HT-29 (cell line): ENCODE measurements around a stretch of chr14.

- RAMPAGE, long total RNA = no peak
Measured at GRCh38 chr14:102683228-102683511, 90.7 kb downstream of the RCOR1 start.

GRCh38 chr14:102727448-102728016 lies 49.7 kb upstream of the TRAF3 start:
- RAMPAGE, long total RNA = no peak

DNA sequence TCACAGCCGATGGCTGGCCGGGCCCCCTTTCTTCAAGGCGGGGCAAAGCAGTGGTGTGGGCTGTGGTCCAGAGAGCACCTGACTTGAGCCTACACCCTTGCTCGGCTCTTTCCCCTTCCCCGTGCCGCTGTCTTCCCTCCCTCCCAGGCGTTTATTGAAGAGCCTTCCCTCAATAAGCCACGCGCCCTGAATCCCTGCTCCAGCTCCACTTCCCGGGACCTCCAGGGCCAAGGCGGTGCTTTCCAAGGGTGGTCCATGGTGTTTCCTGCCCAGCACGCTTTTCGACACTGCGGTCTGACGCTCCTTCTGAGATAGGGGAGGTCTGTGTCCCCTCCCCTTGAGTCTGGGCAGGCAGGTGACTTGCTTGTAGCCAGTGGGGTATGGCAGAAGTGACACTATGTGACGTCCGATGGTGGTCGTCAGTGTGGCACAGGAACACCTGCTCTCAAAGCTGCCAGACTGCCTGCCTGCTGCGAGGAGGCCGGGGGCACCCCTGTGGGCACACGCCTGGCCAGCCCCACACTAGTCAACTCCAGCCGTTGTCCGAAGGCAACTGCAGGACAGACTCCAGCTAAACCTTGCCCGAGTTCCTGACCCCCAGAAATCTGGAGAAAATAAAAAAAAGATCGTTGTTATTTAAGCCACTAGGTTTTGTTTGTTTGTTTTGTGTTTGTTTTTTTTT lies 16.1 kb upstream of the TRAF3 start:
- RAMPAGE, long total RNA = no peak

DNA sequence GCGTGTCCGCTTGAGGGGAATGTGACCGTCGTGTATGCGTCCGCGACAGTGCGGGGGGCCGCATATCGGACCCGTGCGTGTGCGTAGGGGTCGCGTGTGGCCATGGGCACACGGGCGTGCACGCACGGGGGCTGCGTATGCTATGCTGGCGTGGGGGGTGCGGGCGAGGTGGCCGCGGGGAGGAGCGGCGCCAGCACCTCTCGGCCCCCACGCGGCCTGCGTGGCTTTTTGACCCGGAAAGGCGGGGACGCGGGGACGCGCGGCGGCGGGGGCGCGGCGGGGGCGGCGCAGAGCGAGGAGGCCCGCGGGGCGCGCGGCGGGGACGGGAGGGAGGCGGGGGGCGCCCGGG lies 396 bp upstream of the TRAF3 start:
- RAMPAGE, long total RNA = no peak

GRCh38 chr14:102848898-102849573 lies 71.8 kb downstream of the TRAF3 start:
- RAMPAGE, long total RNA = no peak

DNA sequence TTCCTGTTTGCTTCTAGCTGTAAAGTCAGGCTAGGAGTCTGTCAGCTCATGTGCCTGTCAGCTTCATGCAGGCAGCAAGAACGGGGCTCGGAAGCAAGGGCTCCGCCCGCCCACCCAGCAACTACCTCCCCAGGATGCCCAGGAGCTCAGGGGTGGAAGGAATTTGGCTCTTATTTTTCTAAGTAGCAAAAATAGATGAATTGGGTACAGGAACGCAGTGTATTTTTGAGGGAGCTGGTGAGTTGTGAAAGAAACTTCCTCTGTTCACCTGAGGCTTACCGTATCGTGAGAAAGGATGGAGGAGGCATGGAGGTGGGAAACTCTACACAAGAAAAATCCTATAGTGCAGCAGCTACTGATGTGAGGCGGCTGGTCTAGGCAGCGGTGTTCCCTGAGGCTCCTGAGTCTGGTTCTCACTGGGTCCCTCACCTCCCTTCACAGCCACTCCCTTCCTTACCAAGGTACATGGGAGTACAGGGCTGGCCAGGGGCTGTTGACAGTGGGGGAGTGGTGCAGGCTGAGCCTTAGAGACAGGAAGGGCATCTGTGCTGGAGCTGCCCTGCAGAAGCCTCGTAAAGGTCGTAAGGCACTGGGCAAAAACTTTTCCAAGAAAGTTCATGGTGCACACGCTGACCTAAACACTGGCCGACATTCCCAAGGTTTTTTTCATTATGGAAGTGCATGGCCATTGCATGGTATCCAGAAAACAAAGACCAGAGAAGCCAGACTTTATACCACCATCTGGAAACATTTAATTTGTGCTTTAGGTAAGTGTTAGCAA lies 54.3 kb upstream of the AMN start:
- RAMPAGE, long total RNA = no peak

DNA sequence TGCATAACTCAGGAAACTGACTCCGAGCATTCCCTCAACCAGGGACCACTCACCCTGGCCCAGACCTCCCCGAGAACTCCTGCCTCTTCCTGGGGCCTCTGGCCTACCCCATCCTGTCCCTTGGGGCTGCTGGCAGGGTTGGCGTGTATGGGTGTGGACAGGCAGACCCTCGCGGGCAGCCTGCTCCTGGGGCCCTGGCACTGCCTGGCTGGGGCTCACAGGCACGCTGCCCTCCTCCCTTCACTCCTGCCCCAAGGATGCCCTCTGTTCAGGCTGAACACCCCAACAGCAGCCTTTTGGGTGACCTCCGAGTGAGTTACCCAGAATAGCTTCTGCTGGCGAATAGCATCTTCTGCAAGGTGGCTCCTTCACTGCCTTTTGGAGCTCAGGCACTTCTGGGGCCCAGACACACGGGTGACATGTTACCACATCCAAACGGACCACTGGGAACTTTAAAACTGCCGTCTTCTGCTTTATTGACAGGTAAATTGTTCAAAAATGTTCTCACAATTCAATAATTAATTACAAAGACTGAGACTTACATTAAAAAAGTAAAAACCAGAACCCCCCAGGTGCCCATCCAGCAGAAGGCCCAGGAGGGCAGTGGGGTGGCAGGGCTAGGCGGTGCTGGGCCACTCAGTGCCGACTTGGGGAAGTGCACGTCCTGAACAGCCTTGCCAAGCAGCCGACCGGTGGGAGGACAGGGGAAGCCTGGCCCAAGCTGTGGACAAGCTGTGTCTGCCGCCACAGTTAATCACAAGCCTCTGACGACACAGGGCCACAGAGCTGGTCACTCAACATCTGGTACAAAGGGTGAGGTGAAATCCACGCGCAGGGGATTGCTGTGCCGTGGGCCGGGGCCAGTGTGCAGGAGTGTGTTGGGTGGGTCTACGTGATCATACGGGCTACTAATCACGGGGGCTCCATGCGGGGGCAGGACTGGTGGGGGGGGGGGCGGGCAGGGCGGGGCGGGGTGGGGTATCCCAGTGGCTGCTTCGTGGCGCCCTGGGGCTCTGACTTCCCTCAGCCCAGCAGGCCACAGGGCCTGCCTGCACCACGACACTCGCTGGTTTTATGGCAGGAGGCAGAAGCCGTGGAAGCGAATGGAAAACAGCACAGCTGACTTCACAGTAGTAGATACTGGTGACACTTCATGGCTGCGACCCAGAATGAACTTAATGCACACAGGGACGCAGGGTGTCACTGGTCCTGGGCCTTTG lies 9.9 kb downstream of the AMN start:
- RAMPAGE, long total RNA = no peak

DNA sequence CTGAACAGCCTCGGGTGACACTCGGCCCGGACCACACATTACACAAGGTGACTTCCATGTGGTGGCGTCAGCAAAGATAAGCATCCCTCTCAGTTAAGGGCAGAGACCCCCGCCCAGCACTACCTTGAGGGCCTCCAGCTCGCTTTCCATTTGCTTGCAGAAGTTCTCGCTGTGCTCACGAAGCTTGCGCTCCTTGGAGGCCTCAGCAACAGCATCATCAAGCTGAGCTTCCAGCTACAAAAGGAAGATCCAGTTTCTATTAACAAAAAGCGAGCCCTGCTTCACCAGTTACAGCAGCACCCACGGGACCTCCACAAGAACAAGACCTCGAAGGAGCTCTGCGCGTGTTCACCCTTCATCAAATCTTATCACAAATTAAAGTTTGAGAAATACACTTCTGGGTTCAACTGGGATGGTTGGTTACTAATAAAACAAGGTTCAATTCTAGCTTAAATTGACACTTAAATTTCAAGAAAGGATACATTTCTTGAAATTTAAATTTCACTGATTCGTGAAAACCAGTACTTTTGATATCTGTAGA lies 47.6 kb downstream of the AMN start:
- RAMPAGE, long total RNA = no peak

GRCh38 chr14:103056208-103056890 lies 1.0 kb downstream of the CDC42BPB start:
- RAMPAGE, long total RNA = no peak

- RAMPAGE, long total RNA = no peak
Measured at GRCh38 chr14:103098147-103098472, 3.6 kb downstream of the EXOC3L4 start.

GRCh38 chr14:103130962-103131531 lies 7.8 kb downstream of the TNFAIP2 start:
- RAMPAGE, long total RNA = no peak

GRCh38 chr14:103135239-103135928 lies 12.1 kb downstream of the TNFAIP2 start:
- RAMPAGE, long total RNA = no peak

GRCh38 chr14:103315935-103316290 lies 18.1 kb upstream of the EIF5 start:
- RAMPAGE, long total RNA = no peak

DNA sequence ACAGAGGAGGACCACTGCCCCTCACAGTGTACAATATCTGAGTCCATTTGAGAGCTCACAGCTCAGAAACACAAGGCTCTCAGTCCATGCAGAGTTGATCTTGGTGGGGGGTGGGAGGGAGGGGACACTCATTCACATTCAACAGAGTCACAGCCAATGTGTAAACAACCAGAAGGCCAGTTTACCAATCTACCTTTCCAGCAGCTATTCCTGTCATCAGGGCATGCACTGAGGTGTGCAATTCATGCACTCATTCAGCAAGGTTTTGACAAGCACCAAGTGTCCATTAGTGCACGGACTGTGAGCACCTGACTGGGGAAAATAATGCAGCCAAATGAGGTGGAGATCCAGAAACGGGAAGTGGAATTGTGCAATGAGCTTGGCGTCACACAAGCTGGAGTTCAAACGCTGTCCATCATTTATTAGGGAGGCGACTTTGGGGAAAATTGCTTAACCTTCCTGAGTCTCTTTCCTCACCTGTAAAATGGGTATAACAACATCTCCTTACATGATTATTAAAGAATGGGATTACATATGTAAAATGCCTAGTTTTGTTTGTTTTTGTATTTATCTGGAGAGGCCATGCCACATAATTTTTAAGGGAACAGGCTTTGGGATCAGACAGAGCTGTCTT lies 4.2 kb upstream of the EIF5 start:
- RAMPAGE, long total RNA = no peak

GRCh38 chr14:103336921-103337551 lies 3.0 kb downstream of the EIF5 start:
- RAMPAGE, long total RNA = no peak

DNA sequence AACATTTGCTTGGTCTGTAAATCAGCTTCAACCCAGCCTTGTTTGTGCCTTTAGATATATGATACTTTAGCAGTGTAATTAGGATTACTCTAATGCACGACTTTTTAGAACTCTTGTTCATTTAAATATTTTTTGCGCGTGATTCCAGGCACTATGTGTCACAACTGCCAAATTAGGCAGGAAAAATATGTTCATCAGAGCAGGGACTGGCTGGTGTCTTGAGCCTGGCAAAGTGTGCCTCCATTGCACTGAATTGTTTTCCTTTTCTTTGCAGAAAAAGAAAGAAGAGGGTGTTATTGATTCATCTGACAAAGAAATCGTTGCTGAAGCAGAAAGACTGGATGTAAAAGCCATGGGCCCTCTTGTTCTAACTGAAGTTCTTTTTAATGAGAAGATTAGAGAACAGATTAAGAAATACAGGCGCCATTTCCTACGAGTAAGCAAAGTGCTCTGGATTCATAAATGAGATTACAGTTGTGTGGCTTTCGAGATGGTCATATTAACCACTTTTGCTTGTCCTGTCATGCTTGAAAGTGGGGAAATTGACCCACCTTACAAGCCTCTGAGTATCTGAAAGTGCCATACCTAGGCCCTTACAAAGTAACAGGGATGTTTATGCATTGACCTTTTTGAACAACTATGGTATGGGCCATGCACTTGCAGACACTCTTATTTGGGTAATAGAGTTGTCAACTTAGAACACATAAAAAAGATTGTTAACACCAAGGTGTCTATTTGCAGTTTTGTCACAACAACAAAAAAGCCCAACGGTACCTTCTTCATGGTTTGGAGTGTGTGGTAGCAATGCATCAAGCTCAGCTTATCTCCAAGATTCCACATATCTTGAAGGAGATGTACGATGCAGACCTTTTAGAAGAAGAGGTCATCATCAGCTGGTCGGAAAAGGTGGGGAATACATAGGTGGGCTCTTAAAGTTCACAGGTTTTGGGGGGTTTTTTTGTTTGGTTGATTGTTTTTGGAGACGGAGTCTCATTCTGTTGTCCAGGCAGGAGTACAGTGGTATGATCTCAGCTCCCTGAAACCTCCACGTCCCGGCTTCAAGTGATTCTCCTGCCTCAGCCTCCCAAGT lies 5.2 kb downstream of the EIF5 start:
- RAMPAGE, long total RNA = no peak

DNA sequence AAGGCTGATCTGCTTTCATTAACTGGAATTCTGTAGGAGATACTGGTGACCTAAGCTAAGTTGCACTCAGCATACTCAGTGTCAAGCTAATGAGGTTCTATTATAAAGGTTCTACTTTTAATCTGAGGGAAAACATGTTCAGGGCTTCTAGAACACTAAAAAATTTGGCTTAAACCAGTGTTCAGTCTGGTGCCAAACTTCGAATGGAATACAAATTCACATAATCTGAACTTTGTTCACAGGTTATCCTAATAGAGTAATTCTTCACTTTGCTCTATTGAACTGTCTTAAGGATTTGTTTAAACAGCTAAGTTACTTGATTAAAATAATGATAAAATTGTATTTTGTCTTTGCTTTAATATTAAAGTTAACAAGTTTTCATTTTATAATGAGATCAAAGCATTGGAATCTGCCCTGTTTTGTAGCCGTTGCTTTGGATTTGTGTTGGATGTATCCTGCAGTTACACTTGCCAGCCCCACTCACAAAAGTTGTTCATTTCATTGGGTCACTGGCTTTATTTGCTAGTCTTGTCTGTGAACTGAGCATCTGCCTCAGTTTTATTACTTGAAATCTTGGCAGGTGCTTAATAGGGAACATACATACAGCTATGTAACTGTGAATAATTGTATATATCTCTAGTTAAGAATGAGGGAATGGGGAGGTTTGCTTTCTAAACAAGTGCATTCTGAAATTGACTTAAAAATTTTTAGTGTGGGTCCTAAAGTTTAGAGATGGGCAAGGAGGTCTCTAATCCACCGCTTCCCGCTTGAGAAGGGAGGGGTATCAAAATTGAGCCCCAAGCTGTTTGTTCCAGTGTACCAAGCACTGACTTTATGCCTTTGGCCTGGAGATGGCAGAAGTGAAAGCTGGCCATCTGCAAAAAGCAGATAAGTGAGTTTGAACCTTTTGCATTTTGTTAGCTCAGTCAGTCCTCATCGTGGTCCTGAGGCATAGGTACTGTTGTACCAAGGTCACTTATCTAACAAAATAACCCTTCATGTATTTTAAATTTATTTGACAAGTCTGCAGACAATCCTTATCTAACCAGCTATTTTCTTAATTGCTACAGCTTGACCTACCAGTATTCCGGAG lies 9.1 kb downstream of the EIF5 start:
- RAMPAGE, long total RNA = no peak

- RAMPAGE, long total RNA = no peak
Measured at GRCh38 chr14:103346737-103347415, 12.8 kb downstream of the EIF5 start.

- RAMPAGE, long total RNA = no peak
Measured at GRCh38 chr14:103401268-103401903, 16.2 kb downstream of the MARK3 start.

GRCh38 chr14:103525057-103525895 lies 2.6 kb upstream of the CKB start:
- RAMPAGE, long total RNA = no peak